Cardiac muscle cell (in vitro differentiated cells and primary cell): ENCODE results near the genes KLHL26, ARMC6 and TSSK6.

- RAMPAGE, long total RNA: no peak
- RRBS: no CpG with 5 or more reads among the region's 13 CpGs
Observed at GRCh38 chr19:18558273-18559044, 789 bp downstream of the KXD1 start.

GRCh38 chr19:18577472-18577930 is 5.8 kb downstream of the UBA52 start:
- RAMPAGE, long total RNA: no peak
- RRBS: no CpG with 5 or more reads among the region's 19 CpGs

DNA sequence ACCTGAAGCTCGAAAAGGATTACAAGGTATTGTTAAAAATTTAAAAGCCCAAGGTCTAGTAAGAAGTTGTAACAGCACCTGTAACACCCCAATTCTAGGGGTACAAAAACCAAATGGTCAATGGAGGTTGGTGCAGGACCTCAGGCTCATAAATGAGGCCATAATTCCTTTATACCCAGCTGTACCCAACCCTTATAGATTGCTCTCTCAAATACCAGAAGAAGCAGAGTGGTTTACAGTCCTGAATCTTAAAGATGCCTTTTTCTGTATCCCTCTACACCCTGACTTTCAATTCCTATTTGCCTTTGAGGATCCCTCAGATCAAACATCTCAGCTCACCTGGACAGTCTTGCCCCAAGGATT is 7.5 kb upstream of the REX1BD start:
- RAMPAGE, long total RNA: no peak
- RRBS: no CpG with 5 or more reads among the region's 1 CpG

- RAMPAGE, long total RNA: no peak
- RRBS: 4% methylated on average over 40 of the region's 85 CpGs
Observed at GRCh38 chr19:18635976-18637231, at the start of gene KLHL26. KLHL26 (plus strand) TSS chr19:18637028.

- RAMPAGE, long total RNA: no peak
- RRBS: no CpG with 5 or more reads among the region's 13 CpGs
Observed at GRCh38 chr19:18645097-18645730, 8.4 kb downstream of the KLHL26 start.

GRCh38 chr19:18700204-18701724 is 17.3 kb downstream of the CRTC1 start:
- RAMPAGE, long total RNA: no peak
- RRBS: 3% methylated on average over 5 of the region's 53 CpGs

- RAMPAGE, long total RNA: no peak
- RRBS: no CpG with 5 or more reads among the region's 16 CpGs
Observed at GRCh38 chr19:18708166-18708760, 24.8 kb downstream of the CRTC1 start.

GRCh38 chr19:18856817-18857129 is 25.0 kb downstream of the UPF1 start:
- RAMPAGE, long total RNA: no peak
- RRBS: 95% methylated on average over 11 of the region's 16 CpGs

- RAMPAGE, long total RNA: start-site peak on the minus strand at chr19:19033464-19033511, 458 and 576 reads in 2 replicates; start-site peak on the plus strand at chr19:19033602-19033645, 152 and 124 reads in 2 replicates; start-site peak on the minus strand at chr19:19033807-19033864, 103 and 59 reads in 2 replicates
- RRBS: 2% methylated on average over 34 of the region's 109 CpGs
Observed at GRCh38 chr19:19033287-19034083, at the start of gene ARMC6. ARMC6 (plus strand) TSS chr19:19033603.

- RAMPAGE, long total RNA: no peak
- RRBS: no CpG with 5 or more reads among the region's 6 CpGs
Observed at GRCh38 chr19:19062301-19062914, 1.4 kb upstream of the SLC25A42 start.

DNA sequence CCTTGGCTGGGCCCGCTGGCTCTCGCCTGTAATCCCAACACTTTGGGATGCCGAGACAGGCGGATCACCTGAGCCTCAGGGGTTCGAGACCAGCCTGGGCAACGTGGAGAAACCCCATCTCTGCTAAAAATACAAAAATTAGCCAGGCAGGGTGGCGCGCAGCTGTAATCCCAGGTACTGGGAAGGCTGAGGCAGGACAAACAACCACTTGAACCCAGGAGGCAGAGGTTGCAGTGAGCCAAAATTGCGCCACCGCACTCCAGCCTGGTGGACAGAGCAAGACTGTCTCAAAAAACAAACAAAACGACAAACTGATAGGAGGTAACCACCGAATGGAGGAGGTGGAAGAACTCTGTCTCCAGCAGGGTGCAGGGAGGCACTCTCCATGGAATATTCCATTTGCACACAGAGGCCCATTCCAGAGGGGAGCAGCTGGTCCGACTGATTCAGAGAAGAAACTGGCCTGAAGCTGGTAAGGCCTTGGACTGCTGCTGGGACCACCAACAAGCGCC is 34.9 kb downstream of the SLC25A42 start:
- RAMPAGE, long total RNA: no peak
- RRBS: no CpG with 5 or more reads among the region's 14 CpGs

DNA sequence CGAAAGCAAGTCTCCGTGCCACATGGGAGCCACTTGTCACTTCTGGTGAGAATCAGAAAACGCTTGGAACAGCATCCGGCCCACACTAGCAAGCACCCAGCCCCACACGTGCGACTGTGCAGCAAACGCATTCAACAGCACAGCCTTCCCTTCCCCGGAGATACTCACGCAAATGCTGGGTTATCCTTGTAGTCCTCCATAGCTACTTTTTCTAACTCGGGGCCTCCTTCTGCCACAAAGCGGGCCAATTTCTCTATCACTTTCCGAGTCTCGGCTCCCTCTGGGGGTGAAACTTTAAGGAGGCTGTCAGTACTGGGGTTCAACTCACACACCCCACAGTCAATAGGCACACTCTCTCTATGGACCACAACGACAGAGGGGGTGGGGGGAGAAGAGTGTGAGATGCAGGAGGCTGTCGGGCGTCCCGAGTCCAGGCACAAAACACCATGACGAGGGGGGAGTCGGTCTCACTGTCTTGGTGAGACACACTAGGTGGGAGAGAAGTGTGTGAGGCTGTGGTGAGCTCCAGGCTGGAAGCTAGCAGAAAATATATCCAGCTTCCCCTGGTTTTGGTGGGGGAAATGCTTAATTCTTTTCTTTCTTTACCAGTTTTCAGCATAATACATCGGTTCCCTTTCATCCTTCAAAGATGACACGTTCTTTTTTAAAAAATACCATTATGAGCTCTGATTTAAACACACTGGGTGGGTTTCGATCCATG is 16.6 kb downstream of the SUGP1 start:
- RAMPAGE, long total RNA: no peak
- RRBS: 88% methylated on average over 4 of the region's 22 CpGs

DNA sequence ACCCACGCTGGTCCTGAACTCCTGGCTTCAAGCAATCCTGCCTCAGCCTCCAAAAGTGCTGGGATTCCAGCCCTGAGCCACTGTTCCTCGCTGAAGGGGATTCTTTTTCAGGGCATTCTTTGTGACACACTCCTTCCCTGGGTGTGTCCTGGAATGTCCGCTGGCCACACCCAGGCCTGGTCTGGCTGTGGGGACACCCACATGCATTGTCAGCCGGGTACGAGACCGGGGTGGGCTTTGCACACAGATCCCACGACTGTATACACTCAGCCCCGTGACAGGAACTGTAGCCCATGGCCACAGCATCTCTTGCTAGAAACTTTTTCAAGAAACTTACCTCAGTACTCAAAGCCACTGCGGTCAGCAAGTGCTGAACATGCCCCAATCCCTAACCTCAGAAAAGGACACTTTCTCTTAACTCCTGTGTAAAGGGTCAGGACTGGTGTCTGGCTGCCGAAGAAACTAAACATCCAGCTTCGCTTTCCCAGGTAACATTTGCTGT is 34.3 kb upstream of the GATAD2A start:
- RAMPAGE, long total RNA: no peak
- RRBS: no CpG with 5 or more reads among the region's 11 CpGs

DNA sequence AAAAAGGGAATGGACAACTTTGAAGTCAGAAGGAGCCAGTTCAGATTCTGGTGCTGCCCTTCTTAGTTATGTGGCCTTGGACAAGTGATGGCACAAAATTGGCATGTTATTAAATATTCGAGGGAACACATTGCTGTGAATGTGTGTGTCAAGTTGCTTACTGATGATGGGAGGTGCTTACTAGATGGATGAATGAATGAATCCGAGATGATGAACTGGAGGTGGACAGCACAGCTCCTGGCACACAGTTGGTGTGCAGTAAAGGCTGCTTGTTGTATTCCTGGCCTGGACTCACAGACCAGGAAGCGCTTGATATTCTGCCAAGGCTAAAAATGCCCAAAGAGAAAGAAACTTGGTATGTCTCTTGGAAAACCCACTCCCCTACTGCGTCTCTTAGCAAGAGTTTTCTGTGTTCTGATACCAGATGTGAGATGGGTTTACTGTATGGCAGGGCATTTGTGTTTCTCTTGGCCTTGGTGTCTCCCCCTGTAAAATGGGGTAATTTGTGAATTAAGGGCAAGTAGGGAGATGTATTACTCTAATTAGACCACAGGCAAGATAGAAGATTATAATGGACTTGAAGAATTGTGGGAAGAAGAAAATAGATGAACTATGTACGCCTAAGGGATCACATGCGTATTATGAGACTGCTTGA is 15.2 kb upstream of the GATAD2A start:
- RAMPAGE, long total RNA: no peak
- RRBS: no CpG with 5 or more reads among the region's 6 CpGs

DNA sequence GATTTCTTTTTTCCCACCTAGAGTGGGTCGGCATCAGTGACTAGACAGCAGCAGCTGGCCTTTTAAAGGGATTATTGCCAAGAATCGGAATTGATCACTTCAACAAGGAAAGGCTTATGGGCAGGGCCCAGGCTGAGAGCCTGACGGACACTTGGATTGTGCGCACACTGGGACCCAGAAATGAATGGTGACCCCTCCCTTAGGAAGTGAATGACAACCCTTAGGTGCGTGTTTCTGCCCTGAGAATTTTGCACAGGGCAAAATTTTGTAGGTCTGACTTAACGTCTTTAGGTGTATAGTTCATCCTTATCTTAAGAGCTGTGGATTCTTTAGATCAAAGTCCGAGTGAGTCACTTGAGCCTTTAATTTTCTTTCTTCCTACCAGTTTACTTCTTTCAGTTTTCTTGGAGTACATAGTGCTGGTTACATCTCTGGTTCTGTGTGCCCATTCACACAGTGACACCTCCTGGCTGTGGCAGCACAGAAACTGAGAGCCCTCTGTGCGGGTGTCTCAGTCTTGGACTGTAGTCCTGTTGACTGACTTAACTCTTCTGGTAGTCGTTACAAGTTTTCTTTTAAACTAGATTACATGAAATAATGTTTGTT is 1.3 kb downstream of the GATAD2A start:
- RAMPAGE, long total RNA: no peak
- RRBS: no CpG with 5 or more reads among the region's 9 CpGs

DNA sequence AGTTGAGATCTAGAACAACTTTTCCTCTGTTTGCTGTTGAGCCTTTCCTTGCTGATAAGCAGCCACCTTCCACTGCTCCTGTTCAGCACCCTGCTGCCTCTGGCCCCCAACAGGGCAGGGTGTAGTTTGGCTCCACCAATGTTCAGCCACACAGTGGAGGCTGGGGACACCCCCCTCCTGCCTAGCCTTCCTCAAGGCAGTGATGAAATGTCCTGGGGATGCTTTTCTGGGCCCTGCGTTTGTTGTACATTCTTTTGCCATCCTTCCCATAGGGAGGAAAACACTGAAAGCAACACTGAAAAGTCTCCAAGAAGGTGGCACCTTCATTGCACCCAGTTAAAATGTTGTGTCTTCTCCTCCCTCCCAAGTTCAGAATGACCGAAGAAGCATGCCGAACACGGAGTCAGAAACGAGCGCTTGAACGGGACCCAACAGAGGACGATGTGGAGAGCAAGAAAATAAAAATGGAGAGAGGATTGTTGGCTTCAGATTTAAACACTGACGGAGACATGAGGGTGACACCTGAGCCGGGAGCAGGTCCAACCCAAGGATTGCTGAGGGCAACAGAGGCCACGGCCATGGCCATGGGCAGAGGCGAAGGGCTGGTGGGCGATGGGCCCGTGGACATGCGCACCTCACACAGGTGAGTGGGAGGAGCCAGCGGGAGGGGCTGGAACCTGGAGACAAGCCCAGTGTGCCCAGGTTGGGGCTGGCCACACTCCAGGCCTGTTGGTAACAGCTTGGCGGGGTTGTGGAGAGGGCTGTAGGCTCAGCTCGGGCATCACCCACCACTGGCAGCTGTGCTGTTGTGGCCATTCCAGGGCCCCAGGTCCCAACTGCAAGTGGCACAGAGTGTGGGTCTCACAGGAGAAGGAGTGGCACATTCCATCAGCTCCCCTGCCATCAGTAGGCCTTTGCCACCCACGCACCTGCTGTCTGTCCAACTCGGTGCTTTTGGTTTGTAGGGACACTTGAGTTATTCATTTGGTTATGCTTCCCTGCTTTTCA is 50.1 kb downstream of the TSSK6 start:
- RAMPAGE, long total RNA: no peak
- RRBS: no CpG with 5 or more reads among the region's 20 CpGs

DNA sequence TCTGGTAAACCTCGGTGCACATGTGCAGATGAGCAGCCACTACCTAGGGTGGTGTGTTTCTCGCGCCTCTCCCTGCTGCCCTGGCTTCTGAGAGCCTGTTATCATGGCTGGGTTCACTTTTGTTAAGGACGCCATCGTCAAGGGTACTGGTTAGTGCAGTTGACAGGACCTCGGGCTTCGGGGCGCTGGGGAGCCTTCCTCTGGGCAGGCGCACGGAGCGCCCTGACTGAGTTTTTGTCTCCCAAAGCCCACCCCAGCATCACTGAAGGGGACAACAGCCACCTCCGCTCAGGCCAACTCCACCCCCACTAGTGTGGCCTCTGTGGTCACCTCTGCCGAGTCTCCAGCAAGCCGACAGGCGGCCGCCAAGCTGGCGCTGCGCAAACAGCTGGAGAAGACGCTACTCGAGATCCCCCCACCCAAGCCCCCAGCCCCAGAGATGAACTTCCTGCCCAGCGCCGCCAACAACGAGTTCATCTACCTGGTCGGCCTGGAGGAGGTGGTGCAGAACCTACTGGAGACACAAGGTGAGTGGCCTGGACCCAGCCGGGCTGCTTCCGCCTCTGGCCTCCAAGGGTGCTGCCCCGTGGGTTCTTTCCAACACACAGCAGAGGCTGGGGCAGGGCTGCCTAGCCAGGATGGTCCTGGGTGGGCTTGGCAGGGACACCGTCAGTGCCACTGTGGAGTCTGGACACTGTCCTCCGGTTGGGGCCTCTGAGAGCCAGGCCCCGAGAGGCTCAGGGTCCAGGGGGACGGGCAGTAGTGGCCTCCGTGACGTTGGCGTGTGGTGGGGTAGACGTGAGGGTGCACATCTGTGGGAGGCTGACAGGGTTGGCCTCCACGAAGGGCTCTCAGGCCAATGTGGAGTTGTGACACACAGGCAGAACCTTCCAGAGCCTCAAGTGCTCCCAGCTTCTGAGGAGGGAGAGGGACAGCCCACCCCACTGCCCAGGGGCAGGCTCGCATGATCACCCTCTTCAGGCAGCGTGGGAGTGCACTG is 16.9 kb downstream of the TSSK6 start:
- RAMPAGE, long total RNA: no peak
- RRBS: no CpG with 5 or more reads among the region's 38 CpGs

DNA sequence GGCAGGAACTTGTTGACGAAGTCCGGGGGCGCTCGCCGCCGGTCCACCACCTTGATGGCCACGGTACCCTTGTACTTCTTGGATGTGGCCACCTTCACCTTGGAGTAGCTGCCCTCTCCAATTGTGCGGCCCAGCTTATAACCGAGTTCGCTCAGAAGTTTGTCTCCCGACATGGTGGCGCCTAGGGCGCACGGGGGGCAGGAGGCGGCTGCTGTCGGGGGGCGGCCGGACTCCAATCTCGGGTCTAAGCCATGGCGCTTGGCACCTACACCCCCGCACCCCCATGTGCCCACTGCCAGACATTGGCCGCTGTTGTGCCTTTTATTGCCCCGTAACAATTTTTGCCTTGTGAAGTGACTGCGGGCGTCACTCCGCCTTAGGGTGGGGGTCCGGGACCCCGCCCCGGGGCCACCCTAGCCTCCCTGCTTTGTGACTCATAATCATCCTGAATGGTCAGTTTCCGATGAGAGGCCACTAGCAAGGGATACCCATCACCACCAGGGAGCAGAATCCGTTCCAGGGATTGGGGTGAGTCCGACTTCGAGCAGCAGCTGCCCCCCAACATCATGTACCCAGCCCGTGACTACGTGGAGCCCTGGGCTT is at the start of gene TSSK6:
TSSK6 (minus strand) TSS at position 294 of the 603 bp plus-strand sequence.
- RAMPAGE, long total RNA: no peak
- RRBS: no CpG with 5 or more reads among the region's 35 CpGs

DNA sequence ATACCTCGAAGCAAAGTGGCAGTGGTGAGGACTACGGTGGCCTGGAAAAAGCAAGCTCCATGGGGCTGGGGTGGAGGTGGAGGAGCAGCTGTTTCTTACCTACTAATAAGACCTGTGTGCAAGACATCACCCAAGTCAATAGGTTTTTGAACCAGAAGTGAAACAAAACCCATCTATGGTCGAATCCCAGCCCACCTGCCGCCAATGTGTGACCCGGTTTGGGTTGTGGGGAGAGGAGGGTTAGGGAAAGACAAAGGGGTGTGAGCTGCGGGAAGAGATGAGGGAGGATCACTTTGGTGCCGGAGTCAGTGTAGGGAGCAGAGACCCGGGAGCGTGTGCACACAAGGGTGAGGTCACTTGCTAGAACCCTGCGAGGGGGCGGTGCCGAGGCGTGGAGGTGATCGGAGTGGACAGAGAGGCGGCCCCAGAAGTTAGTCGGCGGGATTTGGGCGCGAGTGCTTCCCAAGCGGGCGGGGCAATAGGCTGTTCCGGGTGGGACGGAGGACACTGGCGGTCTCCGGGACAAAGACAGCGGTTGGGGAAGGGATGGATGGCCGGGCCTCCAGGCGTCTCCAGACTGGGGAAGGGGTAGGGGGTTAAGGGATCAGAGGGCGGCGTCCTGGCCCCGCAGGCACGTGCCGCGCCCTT is 503 bp downstream of the LPAR2 start:
- RAMPAGE, long total RNA: no peak
- RRBS: 8% methylated on average over 9 of the region's 34 CpGs

DNA sequence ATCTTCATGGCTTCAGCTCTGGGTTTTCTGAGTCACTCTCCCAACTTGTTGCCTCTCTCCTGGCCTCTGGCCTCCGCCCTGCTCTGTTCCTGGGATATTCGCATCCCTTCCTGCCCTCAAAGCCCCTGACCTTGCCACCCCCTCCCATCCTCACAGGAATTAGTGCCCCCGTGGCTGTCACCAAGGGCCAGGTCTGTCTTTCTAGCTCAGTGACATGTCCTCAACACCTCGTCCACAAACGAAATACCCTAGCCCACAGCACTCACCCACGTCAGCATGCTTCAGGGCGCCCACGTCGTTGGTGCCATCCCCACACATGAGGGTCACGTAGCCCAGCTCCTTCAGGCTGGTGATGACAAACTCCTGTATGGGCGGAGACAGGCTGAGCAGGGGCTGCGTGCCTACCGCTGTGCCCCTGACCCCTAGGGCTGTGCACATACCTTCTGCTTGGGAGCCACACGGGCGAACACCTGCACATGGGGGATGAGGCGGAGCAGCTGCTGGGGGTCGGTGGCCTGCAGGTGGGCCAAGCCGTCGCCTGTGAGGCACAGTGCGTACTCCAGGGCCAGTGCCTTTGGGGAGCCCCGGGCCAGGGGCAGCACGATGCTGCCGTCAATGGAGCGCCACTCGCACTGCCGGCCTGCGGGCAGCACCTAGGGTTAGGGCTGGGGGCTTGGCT is 6.0 kb upstream of the GMIP start:
- RAMPAGE, long total RNA: no peak
- RRBS: 95% methylated on average over 7 of the region's 27 CpGs